Zone of skin (tissue), 1 donor: ENCODE measurements around a stretch of chr5.

DNA sequence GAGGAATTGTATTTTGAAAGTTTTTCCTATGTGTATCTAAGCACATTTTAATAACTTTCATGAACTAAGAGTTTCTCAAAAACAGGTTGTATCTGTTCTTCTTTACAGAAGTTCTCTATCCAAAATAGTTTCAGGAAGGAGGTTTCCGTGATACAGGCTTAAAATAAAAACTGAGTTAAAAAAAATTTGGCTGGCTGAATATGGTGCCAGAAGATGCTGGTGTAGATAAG is 49.9 kb upstream of the SMIM15 start:
- RRBS: no CpG with 5 or more reads among the region's 1 CpG

GRCh38 chr5:61331891-61332140 is 242 bp upstream of the ZSWIM6 start:
- RRBS: under 1% methylated on average over 15 of the region's 22 CpGs

DNA sequence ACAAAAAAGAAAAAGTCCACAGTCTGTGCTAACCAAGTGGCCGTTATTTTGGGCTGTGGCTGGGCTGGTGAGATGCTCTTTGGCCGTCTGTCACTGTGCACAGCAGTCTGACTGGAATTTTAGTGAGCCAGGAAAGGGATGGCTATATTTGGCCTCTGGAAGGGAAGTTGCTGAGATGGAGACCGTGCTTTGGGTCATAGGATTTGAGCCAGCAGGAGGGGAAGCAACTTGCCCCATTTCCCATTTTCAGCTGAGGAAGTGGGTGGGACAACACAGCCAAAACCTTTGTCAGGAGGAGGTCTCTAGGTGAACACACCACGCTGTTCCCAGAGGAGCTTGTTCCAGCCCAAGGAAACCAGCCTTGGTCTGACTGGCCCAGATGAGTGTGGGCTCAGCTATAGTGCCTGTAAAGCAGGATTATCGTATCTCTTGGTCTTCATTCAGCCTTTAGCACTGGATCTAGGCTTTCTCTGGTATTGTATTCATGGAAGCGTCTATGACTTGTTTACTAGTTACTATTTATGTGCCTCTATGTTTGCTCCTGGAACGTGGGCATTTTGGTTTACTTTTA is 334.3 kb downstream of the ZSWIM6 start:
- RRBS: no CpG with 5 or more reads among the region's 7 CpGs

DNA sequence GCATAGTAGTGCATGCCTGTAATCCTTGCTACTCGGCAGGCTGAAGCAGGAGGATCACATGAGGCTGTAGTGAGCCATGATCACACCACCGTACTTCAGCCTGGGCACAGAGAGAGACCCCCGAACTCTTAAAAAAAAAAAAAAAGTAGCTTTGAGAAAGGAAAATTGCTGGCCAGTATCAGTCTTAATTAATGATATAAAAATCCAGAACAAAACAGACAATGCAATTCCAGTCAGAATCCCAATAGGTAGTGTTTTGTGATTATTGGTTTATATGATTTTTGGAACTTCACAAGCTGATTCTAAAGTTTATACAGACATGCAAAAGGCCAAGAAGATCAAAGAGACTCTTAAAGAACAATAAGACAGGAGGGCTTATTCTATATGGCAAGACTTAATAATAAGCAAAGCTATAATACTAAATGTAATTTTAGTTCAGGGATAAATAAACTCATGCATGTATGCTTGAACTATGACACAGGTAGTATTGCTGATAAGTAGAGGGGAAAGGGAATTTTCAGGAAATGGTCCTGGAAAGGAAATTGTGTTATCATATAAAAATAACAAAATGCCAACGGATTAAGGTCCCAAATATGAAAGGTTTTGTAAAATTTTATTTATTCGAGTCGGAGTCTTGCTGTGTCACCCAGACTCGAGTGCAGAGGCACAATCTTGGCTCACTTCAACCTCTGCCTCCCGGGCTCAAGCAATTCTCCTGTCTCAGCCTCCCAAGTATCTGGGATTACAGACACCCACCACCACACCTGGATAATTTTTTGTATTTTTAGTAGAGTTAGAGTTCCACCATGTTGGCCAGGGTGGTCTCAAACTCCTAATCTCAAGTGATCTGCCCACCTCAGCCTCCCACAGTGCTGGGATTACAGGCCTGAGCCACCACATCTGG is 31.9 kb downstream of the KIF2A start:
- RRBS: no CpG with 5 or more reads among the region's 8 CpGs

GRCh38 chr5:64180543-64181290 is 15.1 kb downstream of the RNF180 start:
- RRBS: no CpG with 5 or more reads among the region's 7 CpGs

DNA sequence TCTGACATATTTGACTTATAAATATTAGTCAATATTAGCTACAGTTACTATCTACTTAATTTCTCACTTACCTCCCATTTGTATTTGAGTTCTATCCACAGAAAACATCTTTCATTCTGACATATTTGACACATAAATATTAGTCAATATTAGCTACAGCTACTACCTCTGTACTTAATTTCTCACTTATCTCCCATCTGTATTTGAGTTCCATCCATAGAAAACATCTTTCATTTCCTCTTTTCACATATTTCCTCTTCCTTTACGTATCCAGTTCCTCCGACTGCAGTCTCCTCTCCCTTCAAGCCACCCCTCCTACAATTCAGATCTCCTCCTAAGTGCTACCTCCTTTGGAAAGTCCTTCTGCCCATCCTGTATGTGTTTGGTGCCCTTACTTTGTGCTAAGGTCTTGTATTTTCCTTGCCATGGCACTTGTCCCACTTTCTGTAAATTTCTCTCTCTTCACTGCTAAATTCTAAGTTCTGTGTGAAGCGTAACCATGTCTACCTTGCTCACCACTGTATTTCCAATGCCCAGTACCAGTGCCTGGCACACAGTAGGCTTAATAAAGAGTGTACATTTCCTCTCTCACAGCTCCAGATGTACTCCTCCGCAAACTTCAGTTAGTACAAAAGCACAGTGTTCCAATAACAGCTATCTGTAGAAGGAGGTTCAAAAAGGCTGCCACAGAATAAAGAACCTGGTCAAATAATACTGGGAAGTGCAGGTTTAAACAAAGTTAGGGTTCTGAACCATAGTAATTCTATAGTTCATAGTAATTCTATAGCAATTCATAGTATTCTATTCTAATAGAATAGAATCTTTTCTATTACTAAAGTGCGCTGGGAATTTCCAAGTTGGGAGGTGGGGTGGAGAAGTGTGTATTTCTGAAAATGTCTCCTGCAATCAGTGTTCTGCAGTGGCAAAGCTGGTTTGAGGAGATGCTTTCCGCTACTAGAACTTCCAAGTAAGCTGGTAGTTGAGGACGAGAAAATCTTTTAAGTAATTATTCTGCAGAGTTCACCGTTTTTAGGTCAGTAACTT is 1.3 kb downstream of the SREK1IP1 start:
- RRBS: no CpG with 5 or more reads among the region's 8 CpGs

GRCh38 chr5:65027280-65027591 is 258.5 kb downstream of the CWC27 start:
- RRBS: no CpG with 5 or more reads among the region's 1 CpG

DNA sequence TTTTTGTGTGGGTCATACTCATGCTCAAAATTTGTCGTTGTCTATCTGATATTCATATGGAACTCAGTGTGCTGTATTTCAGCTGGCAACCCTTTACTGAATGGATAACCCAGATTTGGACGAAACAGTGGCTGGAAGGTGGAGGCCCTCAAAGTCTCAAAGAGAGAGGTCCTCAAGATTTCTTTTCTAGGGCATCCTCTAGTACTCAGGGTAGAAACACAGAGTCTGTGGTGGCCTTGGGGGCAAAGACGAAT is 333.6 kb downstream of the CWC27 start:
- RRBS: no CpG with 5 or more reads among the region's 3 CpGs

GRCh38 chr5:65625097-65625603 is 323 bp downstream of the SHLD3 start:
- RRBS: no CpG with 5 or more reads among the region's 16 CpGs

- RRBS: no CpG with 5 or more reads among the region's 1 CpG
Measured at GRCh38 chr5:65769473-65769858, 47.5 kb downstream of the NLN start.

- RRBS: no CpG with 5 or more reads among the region's 2 CpGs
Measured at GRCh38 chr5:66031828-66032247, 105.5 kb downstream of the ERBIN start.

- RRBS: no CpG with 5 or more reads among the region's 5 CpGs
Measured at GRCh38 chr5:66100032-66100564, 44.0 kb upstream of the SREK1 start.

DNA sequence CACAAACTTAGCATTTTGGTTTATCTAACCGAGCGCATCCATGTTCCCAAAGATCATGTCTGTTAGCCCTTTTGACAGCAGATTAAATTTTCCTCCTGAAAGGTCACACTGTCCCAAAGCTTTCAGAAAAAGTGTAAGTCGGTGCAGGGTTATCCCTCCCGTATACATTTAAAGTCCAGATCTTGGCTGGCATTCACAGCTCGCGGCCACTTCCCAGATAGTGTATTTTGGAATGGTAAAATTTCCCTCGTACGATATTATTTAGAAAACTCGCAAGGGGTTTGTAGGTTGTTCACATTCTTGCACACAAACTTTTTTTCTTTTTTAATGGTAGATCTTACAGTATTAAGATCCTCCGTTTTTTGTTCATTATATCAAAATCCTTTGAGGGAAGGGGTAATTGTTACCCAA is 956 bp downstream of the SREK1 start:
- RRBS: no CpG with 5 or more reads among the region's 10 CpGs

DNA sequence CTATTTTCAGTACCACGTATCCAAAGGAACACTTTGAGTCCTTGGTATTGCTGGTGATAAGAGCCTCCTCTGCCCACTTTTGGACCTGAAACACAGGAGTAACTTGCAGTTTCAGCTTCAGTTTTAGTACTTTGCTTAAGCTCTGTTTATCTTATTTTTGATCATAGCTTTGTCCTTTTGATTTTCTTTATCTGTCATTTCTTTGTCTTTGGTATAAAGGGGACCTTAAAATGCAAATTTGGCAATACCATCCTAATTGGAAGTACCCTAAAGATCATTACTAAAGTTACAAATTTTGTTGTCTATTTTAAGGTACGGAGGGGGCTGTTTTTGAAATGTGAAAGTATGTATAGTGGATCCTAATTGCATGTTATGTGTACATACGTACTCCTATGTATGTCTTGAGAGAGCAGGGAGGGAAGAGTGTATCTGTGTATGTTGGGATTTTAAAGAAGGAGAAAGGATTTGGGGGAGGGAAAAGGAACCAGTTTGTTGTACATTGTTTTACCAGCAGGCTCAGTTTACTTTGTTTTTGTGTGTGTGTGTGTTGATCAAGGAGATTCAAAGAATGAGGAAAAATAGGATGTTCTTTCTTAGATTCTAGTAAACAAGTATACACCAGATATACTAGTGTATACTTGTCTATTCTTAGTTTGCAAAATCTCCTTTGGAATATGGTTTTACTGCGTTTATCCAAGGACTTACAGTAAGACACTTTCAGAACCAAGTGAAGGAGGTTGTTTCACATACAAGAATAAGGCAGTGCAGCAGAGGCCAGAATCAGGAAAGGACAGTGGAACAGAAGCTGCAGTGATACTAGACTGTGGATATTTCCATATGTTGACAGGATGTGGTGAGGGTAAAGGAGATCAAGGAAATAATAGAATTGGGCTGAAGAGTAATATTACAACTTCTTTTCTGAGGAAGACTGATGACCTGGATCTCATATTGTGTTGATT is 21.5 kb downstream of the SREK1 start:
- RRBS: no CpG with 5 or more reads among the region's 4 CpGs

- RRBS: no CpG with 5 or more reads among the region's 4 CpGs
Measured at GRCh38 chr5:66208059-66208364, 63.9 kb downstream of the SREK1 start.

GRCh38 chr5:66361060-66361598 is 217.0 kb downstream of the SREK1 start:
- RRBS: no CpG with 5 or more reads among the region's 4 CpGs

DNA sequence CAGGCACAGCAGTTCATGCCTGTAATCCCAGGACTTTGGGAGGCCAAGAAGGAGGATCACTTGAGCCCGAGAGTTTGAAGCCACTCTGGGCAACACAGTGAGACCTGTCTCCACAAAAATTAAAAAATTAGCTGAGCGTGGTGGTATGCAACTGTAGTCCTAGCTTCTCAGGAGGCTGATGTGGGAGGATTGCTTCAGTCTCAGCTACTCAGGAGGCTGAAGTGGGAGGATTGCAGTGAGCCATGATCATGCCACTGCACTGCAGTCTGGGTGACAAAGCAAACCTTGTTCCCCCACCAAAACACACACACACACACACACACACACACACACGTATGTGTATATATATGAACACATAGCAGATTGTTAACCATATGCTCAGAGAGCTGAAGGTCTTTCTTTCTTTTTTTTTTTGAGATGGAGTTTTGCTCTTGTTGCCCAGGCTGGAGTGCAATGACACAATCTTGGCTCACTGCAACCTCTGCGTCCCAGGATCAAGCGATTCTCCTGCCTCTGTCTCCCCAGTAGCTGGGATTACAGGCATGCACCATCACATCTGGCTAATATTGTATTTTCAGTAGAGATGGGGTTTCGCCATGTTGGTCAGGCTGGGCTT is 157.4 kb upstream of the MAST4 start:
- RRBS: no CpG with 5 or more reads among the region's 6 CpGs

DNA sequence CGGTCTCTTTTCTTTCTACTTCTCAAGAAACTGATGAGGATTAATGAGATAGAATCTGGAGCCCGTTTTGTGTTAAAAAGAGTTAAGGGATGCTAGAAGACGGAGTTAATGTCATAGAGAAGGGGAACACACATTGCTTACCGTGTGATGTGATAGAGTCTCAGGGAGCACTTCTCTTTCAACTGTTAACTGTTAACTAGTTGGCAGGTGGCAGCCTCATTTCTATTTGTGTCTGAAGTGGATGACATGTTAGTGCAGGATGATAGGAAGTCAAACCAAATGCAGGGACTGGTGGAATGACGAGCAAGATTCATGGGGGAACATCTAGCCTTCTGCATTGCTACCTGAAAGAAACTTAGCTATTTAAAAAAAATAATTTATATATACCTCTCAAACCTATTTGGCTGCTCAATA is 222.7 kb downstream of the MAST4 start:
- RRBS: no CpG with 5 or more reads among the region's 5 CpGs

DNA sequence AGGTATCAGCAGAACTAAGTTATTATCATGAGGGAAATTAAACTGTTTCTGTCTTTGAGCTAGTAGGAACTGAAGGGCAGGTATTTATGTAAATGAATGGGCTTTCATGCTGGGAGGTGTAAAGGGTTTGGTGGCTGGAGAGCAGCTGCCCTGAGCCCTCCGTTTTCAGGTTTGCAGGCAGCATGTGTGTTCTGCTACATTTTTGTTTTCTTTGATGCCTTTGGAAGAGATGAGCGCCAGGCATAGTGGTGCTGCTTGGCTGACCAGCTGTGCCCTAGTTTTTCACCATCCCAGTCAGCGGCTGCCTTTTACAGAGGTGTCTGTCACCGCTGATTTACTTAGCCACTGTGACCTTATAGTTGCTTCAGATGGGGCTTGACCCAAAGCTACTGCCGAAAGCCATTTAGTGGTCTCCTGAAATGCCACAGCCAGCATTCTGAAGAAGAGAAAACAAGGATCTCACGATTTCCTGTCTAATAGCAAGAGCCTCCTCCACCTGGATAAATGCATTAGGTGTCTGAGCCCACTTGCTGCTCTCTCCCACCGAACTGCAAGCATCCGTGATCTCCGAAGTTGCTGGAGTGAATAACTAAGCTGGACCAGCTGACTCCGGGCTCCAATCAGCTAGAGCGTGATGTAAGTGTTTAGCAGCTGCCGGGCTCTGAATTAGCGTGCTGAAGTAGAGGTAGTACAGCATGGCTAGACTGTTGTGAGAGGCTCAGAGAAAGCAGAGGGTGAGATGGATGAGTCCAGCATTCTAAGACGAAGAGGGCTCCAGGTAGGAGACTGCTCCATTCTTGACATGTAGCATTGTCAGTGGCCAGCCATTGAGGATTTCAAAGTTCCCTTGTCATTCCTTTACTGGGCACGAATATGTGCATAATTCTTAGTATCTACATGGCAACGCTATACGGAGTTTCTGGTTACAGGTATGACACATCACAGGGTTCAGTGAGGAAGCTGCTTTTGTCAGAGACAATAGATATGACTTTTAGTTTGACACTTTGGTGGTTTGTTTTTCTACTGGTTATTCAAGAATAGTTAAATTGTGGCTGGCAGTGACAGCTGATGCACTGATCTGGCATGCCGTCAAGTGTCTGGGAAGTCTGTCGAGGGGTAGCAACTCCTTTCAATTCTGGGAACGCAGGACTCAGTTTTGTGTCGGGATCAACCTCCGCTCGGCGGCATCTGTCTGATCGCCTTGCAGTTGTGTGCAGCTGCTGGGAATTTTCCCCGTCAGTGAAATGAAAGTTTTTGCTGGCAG is 232.3 kb downstream of the MAST4 start:
- RRBS: 0% methylated on average over 2 of the region's 26 CpGs